Camera-type eye (tissue), 1 donor: Measurements from ENCODE around the genes ITPRID1, KBTBD2 and NPSR1.

GRCh38 chr7:30321239-30321510, 36.8 kb downstream of the ZNRF2 start:
- RAMPAGE, long total RNA = no peak

DNA sequence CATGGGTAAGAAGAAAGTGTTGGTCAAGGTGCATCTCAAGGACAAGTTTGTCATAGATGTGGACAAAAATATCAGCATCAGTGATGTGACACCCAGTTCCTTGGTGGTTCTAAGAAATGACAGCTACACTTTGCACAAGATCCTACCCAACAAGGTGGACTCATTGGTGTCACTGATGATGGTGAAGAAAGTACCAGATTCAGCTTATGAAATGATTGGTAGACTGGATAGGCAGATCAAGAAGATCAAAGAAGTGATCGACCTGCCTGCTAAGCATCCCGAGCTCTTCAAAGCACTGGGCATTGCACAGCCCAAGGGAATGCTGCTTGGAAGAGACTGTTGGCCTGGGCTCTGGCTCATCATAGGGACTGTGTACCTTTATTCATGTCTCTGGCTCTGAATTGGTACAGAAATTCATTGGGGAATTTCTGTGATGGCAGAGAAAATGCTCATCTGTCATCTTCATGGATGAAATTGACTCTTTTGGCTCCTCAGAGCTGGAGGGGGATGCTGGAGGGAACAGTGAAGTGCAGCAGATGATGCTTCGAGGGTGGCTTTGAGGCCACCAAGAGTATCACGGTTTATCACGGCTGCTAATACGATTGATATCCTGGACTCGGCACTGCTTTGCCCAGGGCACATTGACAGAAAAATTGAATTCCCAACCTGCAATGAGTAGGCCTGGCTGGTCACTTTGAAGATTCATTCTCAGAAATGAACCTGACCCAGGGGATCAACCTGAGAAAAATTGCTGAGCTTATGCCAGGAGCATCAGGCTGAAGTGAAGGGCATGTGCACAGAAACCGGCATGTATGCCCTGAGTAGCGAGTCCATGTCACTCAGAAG, 87.6 kb downstream of the ZNRF2 start:
- RAMPAGE, long total RNA = no peak

- RAMPAGE, long total RNA = no peak
These were observed 24.7 kb upstream of the CRHR2 start for GRCh38 chr7:30706960-30707409.

GRCh38 chr7:30816203-30816599, 45.0 kb downstream of the MINDY4 start:
- RAMPAGE, long total RNA = no peak

DNA sequence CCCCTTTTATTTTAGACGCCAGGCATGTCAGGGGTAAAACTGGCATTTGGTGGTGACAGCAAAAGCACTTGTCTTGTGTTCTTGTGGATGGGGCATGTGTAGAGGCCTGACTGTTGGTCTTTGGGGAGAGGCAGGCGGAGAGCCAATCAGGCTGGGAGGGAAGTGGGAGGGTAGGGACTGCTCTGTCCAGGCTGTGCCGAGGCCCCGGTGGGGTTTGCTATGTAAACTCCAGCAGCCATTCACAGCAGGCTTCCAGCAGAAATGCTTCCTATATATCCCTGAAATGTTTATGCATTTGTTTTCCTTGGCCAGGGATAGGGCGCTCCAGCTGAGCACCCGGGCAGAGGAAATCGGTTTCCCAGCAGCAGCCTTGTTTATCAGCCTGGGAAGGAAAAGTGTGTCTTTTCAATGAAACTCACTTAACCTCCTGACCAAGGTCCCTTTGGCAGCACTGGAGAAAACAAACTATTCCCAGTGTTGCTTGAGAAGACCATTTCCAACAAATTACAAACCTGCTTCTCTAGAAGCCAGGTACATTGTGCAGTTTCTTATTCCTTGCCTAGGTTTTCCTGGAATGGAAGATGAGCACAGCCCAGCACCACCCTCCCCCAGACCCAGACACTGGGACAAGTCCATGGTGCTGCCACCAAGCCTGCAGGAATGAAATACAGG, 18.2 kb upstream of the AQP1 start:
- RAMPAGE, long total RNA = no peak

DNA sequence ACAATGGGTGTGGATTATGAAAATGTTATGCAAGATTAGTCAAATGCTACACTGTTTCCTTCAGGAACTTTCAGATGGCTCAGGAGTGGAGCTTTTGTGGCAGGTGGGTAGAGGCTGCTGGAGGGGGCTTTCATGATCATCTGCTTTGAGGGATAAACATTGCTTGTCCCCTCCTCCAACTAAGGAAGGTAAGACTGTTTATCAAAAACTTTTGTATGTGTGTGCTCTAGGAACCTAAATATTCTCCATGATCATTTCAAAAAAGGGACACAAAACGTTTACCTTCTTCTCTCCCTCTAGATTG, at the start of gene ITPRID1:
TSS of gene ITPRID1 (plus strand) at position 73 of the 304 bp plus-strand sequence.
- RAMPAGE, long total RNA = no peak

DNA sequence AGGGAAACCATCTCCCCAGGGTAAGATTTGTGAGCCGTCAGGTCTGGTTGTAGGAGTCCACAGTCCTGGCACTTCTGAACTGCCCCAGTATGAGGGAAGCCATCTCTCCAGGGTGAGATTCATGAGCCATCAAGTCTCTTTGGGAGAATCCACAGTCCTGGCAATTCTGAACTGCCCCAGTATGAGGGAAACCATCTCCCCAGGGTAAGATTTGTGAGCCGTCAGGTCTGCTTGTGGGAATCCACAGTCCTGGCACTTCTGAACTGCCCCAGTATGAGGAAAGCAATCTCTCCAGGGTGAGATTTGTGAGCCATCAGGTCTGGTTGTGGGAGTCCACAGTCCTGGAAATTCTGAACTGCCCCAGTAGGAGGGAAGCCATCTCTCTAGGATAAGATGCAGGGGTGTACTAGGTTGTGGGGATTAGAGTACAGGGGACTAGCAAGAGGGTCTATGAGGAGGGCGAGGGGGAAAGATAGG, 15.8 kb downstream of the AVL9 start:
- RAMPAGE, long total RNA = no peak

DNA sequence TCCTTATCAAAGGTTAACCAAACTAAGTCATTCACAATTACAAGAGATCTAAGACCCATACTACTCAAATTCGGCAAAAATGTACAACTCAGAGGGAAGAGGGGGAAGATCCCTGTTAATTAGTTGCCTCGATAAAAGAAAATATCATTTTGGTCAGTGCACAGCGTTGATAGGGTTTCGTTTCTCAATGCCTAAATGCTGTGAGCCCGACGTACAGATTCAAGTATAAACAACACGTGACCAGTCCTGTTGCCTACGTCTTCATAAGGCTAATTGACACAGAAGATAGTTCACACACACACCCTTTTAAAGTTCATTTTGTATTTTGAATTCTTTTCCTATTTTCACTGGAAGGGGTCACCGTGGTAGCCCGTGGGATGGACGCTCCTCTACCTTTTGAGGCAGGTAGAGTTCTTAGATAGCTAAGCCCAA, 1.1 kb downstream of the KBTBD2 start:
- RAMPAGE, long total RNA = no peak

- RAMPAGE, long total RNA = no peak
These were observed at the start of gene KBTBD2 for GRCh38 chr7:32890838-32891807. TSS of gene KBTBD2 (minus strand) at chr7:32891760.

- RAMPAGE, long total RNA = no peak
These were observed 949 bp upstream of the KBTBD2 start for GRCh38 chr7:32892462-32892955.

DNA sequence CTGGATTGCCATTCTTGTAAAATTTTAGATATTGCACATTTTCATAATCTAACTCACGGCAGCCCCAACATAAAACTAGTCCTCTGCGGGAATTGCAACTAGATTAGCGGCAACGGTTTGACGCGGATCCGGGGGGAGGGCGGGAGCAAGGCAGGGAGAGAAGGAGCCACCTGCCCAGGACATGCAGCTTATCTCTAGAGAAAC, 633 bp downstream of the NT5C3A start:
- RAMPAGE, long total RNA = no peak

DNA sequence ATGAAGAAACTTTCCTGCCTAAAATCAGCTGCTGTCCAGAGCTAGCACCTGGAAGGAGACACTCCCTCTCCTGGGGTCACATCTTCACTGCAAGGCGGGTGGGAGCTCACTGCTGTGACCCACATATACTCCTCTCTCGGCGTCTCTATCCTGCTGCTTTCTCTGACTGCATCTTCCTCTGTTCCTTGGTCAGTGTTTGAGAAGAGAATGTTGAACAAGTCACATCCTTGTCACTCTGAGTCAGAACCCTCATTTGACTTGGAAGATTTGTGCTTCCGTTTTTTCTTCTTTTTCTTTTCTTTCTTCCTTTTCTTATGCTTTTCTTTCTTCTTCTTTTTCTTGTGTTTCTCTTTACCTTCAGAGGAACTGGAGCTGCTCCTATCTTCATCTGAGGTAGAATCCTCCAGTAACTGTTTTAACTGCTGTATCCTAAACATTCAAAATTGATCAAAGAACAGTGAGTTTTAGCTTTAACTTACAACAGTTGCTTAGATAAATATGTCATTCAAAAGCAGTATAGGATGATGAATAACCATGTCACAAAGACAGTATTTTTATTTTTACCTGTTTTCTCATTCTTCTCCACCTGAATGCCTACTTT, 14.1 kb downstream of the RP9 start:
- RAMPAGE, long total RNA = no peak

DNA sequence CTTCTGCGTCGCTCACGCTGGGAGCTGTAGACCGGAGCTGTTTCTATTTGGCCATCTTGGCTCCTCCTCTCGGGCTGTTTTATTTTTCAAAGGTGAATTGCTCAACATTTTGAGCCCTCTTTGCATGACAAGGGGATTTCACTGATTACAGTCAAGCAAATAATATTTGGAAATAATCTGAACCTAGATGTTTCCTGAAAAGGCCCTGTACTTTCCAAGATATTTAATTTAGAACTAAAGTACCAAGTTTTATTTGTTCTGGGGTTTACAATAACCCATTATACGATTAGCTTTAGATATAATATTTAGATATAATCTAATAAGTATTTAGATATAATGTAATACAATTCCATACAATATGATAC, 377.7 kb upstream of the BMPER start:
- RAMPAGE, long total RNA = no peak

- RAMPAGE, long total RNA = no peak
These were observed 350.6 kb upstream of the BMPER start for GRCh38 chr7:33554672-33555185.

- RAMPAGE, long total RNA = no peak
These were observed 16.3 kb downstream of the BMPER start for GRCh38 chr7:33921461-33922213.

GRCh38 chr7:34658066-34658520, at the start of gene NPSR1:
TSS of gene NPSR1 (plus strand) at chr7:34658218.
- RAMPAGE, long total RNA = no peak

GRCh38 chr7:34757917-34758640, 100.1 kb downstream of the NPSR1 start:
- RAMPAGE, long total RNA = no peak

DNA sequence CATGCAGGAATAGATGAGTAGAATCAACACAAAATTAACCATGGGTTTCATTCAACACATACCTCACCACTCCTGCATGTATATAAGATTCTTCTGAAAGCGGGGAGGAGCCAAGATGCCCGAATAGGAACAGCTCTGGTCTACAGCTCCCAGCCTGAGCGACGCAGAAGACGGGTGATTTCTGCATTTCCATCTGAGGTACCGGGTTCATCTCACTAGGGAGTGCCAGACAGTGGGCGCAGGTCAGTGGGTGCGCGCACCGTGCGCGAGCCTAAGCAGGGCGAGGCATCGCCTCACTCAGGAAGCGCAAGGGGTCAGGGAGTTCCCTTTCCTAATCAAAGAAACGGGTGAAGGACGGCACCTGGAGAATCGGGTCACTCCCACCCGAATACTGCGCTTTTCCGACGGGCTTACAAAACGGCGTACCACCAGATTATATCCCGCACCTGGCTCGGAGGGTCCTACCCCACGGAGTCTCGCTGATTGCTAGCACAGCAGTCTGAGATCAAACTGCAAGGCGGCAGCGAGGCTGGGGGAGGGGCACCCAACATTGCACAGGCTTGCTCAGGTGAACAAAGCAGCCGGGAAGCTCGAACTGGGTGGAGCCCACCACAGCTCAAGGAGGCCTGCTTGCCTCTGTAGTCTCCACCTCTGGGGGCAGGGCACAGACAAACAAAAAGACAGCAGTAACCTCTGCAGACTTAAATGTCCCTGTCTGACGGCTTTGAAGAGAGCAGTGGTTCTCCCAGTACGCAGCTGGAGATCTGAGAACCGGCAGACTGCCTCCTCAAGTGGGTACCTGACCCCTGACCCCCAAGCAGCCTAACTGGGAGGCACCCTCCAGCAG, 130.9 kb downstream of the DPY19L1 start:
- RAMPAGE, long total RNA = no peak

- RAMPAGE, long total RNA = no peak
These were observed 2.9 kb downstream of the TBX20 start for GRCh38 chr7:35250945-35251364.

- RAMPAGE, long total RNA = no peak
These were observed 125.6 kb upstream of the TBX20 start for GRCh38 chr7:35379450-35379867.